Placental epithelial cell (primary cell): ENCODE measurements around a stretch of chr6.

DNA sequence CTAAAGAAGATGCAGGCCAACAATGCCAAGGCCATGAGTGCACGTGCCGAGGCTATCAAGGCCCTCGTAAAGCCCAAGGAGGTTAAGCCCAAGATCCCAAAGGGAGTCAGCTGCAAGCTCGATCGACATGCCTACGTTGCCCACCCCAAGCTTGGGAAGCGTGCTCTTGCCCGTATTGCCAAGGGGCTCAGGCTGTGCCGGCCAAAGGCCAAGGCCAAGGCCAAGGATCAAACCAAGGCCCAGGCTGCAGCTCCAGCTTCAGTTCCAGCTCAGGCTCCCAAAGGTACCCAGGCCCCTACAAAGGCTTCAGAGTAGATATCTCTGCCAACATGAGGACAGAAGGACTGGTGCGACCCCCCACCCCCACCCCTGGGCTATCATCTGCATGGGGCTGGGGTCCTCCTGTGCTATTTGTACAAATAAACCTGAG is 92.1 kb downstream of the SLC35F1 start:
- CAGE, long polyA plus RNA = no peak

GRCh38 chr6:118324034-118324490 is 224.0 kb upstream of the PLN start:
- CAGE, long polyA plus RNA = no peak

DNA sequence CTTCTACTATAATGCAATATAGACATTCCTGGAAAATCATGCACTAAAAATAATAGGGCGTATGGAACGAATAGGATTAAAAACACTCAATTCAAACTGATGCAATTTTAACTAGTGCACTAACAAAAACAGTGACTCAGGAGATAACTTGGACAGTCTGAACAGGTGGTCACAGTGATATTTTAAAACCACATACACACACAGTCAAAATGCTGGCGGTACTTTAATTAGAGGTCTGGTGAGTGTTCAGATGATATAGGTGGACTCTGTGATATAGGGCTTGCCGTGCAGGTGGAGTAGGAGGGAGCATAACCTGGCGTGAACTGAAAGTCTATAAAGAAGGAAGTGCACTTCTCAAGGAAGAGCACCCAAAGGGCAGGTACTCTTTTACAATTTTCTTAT is 42.0 kb upstream of the PLN start:
- CAGE, long polyA plus RNA = no peak

DNA sequence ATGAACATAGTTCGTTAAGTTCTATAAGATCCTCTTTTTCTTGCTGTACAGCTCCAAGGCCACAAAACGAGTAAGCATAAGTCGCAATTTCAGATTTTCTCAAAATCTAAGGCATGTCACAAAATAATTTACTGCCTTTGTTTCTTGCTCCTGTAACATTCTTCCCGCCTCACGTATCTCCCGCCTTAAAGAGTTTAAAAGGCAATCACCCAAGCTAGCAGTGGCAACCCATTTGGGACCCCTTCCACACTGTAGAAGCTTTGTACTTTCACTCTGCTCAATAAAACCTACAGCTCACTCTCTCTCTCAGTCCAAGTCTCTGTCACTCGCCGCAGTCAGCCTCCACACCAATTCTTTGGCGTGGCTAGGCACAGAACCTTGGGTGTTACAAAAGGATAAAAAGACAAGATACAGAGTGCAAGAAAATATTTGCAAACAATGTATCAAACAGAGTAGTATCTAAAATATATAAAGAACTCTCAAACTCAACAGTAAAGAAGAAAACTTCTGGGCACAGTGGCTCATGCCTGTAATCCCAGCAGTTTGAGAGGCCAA is 24.9 kb downstream of the CEP85L start:
- CAGE, long polyA plus RNA = no peak

DNA sequence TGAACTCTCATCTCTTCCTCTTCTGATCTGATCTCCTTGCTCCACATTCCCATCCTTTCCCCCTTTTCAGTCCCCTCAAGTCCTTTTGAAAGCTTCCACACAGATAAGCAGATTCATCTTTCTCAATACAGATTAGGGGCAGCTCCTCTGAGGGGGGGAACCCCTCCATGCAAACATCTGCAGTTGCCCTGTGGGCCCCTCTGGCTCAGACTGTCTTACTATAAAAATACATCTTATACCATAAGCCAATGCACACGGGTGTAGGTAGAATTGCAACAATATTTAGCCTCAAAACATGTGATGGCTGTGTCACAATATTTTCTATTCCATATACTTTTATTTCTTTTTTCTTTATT is 68.4 kb upstream of the CEP85L start:
- CAGE, long polyA plus RNA = no peak

GRCh38 chr6:118810267-118810973 is 83.5 kb upstream of the ASF1A start:
- CAGE, long polyA plus RNA = no peak

DNA sequence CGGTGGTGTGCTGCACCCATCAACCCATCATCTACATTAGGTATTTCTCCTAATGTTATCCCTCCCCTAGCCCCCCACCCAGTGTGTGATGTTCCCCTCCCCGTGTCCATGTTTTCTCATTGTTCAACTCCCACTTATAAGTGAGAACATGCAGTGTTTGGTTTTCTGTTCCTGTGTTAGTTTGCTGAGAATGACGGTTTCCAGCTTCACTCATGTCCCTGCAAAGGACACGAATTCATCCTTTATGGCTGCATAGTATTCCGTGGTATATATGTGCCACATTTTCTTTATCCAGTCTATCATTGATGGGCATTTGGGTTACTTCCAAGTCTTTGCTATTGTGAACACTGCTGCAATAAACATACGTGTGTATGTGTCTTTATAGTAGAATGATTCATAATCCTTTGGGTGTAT is 60.0 kb upstream of the ASF1A start:
- CAGE, long polyA plus RNA = no peak

- CAGE, long polyA plus RNA = no peak
These were observed 54.9 kb upstream of the ASF1A start for GRCh38 chr6:118839109-118839396.

GRCh38 chr6:118844512-118845300 is 49.2 kb upstream of the ASF1A start:
- CAGE, long polyA plus RNA = no peak

- CAGE, long polyA plus RNA = no peak
These were observed 18.7 kb downstream of the MCM9 start for GRCh38 chr6:118916289-118916677.

GRCh38 chr6:119040351-119041089 is 37.9 kb downstream of the FAM184A start:
- CAGE, long polyA plus RNA = no peak

DNA sequence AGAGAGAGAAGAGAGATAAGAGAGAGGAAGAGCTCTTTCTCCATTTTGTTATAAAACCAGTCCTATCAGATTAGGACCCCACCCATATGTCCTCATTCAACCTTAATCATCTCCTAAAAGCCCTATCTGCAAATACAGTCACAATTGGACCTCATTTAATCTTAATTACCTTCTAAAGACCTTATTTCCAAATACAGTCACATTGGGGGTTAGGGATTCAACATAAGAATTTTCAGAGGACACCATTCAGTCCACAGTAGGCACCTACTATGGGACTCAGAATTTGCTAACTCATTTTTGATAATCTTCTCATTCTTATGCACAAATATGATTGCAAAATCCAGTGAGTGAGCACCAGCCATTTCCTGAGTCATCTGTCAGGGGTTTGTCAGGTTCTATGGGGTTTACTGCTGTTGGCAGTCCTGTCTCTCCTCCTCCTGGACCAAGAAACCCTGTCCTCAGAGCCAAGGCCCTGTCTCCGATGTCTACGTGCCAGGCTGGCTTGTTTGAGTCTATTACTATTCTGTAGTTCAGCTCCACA is 58.9 kb upstream of the FAM184A start:
- CAGE, long polyA plus RNA = no peak

- CAGE, long polyA plus RNA = no peak
These were observed 102.8 kb upstream of the FAM184A start for GRCh38 chr6:119181320-119181574.

GRCh38 chr6:119201032-119201930 is 122.8 kb upstream of the FAM184A start:
- CAGE, long polyA plus RNA = no peak

DNA sequence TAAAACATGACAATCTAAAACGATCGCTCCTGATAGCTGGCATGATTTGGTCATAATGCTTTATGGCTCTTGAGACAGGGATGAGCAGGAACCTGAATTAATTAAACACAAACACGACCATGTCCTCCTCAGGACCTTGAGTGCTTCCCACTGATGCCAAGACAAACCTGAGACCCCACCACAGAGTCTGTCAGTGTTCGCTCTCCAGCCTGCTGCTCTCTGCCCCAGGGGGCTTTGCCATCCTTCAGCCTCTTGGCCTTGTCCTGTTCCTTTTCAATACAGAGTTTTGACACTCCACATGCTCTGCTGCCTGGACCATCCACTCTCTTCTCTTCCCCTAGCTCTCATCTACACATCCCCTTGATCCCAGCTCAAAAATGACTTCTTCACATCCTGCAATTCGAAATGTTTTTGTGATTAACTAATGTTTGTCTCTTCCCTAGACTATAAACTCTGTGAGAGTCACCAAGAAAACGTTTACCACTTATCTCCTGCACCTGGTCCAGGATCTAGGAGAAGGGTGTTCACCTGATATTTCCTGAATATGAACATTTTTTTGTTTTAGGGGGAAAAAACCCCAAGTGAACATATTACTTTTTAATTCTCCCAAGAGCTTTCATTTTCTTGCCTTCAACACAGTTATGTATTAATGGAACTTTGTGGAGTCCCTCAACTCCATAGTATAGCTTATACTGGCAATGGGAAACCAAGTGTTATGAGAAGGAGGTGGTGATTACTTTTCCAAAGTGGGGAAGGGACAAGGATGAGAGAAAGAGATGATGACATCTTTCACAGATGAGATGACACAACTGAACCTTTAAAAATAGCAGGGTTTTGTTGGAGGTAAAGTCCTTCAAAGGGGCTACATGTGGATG is 119.1 kb downstream of the MAN1A1 start:
- CAGE, long polyA plus RNA = no peak

GRCh38 chr6:119237309-119238187 is 112.0 kb downstream of the MAN1A1 start:
- CAGE, long polyA plus RNA = no peak

DNA sequence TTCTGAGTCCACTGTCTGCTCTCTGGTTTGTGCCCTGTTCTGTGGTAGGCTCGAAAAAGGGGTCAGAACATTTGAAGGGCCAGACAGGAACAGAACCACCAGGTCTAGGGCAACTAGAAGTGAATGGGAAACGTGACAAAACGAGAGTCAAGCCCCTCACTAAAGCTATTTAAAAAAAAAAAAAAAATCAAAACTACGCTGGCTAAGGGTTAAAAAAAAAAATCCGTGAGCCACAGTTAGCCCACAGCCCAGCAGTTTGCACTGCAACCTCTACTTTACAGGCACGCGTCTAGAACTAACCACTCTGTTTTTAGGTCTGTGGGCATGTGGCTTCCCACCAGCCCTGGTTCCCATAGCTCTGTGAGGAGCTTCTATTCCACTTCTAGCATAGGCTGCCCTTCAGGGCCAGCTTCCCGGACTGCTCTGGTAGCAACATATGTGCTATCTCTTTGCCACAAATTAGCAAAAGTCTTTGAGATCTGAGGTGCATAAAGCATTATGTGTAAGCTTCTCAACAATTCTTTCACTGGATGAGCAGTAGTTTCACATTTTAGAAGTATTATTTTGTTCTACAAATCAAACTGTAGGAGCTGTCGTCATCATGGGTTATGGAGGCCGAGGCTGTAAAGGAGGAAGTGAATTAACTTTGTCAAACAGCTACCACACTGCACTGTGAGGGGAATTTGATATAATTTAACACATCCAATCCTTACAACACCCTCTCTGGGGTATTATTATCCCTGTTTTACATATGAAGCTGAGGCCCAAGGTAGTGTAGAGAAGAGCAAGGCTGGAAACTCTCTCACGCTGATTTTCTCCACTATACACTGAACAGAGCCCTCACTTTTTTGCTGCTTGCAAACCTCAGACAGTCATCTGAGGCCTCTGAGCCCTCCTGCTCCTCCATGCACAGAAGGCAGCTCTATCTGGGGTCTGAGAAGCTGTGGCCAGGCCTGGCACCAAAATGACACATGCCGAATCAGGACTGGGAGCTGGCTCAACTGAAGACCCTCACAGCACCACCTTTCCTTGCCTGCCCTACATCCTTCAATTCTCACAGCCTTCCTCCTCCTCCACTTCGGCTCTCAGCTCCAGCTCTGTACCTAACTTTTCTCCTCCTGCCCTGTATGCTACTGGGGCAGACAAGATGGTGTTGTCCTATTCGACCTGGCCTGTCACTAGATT is 35.4 kb downstream of the MAN1A1 start:
- CAGE, long polyA plus RNA = no peak

DNA sequence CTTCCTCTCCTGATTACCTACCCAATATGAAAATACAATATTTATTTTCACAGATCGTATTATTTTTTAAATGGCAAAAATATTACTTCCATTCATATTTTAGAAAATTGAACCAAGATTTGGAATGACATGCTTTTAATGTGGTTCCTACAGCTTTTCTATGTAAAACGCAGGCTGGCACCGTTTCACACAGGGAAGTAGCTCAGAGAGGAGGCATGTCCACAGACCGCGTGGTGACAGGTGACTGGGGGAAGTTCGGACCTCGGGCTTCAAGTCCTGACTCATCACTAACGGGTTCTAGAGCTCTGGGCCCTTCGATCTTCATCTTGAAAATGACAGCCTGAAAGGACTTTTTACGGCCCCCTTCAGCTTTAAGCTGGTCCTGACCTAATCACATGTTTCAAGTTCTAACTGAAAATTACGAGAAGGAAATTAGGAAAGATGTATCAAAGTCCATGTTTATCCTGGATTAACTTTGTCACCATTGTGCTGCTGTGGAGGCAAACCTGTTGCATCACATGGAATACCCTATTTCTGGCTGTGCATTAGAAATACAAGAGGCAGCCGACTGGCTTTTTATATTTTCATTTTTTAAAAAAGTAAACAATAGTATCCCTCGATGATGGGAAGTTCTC is 2.1 kb downstream of the MAN1A1 start:
- CAGE, long polyA plus RNA = no peak

DNA sequence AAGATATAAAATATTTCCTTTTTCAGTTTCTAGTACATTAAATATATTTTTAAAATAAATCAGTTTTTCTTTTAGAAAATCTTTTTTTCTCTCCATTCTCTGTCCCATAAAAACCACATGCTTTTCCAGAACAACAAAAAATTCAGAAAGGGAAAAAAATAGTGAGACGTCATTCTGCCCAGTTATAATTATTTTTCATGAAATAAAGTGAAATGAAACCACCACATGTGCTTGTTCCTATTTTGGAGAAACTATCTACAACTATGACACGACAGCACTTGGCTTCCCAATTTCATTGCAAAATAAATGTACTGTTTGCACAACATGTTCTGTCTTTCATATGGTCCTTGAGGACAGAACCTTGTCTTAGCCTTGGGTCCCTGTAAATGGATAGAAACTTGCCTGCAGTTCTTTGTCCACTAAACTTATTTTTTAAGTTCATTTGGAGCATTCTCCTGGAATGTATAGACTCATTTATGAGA is 5.6 kb upstream of the MAN1A1 start:
- CAGE, long polyA plus RNA = no peak

GRCh38 chr6:119446684-119446936 is 97.0 kb upstream of the MAN1A1 start:
- CAGE, long polyA plus RNA = no peak